Subcutaneous adipose tissue (tissue), 3 donors: ENCODE measurements around a stretch of chr20.

DNA sequence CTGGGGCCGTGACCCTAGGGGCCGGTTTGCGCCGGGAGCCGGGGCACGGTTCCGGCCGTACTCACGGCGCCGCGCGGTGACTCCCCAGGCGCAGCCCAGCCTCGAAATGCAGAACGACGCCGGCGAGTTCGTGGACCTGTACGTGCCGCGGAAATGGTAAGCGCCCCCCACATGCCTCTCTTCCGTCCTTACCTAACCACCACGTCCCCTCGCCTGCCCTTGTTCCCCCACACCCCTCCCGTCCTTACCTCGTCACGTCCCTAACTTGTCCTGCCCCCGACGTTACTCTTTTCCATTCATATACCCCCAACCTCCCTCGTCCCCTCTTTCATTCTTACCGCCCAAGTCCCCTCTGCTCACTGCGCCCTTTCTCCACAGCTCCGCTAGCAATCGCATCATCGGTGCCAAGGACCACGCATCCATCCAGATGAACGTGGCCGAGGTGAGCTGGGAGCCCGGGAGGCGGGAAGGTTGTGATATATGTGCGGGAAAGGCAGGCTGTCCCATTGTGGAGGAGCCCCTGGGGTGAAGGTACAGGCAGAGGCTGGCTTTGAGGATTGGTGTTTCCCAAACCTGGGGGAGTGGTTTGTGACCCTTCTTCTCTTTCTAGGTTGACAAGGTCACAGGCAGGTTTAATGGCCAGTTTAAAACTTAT is 457 bp downstream of the RPS21 start:
- PRO-cap, result no peak
- RAMPAGE, long total RNA, 3 experiments, result no peak in any of the 3 experiments

DNA sequence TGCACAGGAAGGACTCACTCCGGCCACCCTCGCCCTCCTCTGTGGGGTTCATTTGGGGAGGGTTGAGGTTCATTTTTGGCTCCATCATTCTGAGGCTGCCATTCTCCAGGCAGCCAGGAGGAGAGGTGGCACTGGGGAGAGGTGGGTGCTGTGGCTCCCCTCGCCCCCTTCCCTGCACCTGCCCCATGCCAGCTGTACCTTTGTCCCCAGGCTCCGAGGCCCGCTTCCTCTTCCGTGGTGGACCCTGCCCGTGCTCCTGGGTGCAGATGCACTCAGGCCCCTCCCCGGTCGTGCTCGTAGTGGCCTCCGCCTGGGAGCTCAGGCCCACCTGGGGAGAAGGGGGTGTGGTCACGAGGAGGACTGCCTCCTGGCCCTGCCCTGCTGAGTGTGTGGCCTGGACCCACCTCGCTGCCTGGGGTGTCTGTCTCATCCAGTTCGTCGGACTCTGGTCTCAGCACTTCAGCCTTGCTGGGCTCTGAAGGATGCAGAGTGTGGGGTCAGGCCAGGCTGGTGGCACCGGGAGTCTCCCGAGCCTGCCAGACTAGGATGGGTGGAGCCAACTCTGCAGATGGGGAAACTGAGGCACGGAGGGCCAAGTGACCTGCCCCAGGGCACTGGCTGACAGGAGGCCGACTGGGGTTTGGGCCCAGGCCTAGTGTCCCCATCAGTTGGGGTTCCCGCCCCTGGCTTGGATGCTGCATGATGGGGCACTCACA is 5.5 kb upstream of the CABLES2 start:
- PRO-cap, result no peak
- RAMPAGE, long total RNA, 3 experiments, result no peak in any of the 3 experiments

- PRO-cap, result no peak
- RAMPAGE, long total RNA, 3 experiments, result no peak in any of the 3 experiments
These were observed 20.0 kb upstream of the GATA5 start for GRCh38 chr20:62495624-62496379.

GRCh38 chr20:62517015-62517492 is 41.3 kb upstream of the GATA5 start:
- PRO-cap, result no peak
- RAMPAGE, long total RNA, 3 experiments, result no peak in any of the 3 experiments

DNA sequence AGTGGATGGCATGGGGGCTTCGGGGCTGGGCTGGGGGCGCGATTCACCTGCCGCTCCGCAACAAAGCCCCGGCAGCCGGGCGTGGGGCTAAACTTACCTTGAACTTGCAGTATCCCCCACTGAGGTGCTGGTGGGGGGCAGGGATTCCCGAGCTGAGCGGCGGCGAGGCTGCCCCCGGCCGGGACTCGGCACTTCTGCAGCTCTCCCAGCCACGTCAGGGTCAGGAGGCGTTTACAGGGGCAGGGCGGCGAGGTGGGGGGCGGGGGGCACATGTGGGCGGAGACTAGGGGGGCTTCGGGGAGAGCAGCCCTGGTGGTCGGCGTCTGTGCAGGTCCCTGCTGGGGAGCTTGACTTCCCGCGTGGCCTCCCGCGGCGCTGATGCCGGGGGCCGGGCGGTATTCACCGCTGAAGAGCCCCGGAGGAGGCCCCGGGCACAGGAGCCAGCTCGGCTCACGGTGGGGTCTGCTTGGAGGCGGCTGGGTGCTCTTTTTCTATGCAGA is 75.6 kb upstream of the GATA5 start:
- PRO-cap, result no peak
- RAMPAGE, long total RNA, 3 experiments, result no peak in any of the 3 experiments

GRCh38 chr20:62551863-62552544 is 76.2 kb upstream of the GATA5 start:
- PRO-cap, result no peak
- RAMPAGE, long total RNA, 3 experiments, result no peak in any of the 3 experiments

DNA sequence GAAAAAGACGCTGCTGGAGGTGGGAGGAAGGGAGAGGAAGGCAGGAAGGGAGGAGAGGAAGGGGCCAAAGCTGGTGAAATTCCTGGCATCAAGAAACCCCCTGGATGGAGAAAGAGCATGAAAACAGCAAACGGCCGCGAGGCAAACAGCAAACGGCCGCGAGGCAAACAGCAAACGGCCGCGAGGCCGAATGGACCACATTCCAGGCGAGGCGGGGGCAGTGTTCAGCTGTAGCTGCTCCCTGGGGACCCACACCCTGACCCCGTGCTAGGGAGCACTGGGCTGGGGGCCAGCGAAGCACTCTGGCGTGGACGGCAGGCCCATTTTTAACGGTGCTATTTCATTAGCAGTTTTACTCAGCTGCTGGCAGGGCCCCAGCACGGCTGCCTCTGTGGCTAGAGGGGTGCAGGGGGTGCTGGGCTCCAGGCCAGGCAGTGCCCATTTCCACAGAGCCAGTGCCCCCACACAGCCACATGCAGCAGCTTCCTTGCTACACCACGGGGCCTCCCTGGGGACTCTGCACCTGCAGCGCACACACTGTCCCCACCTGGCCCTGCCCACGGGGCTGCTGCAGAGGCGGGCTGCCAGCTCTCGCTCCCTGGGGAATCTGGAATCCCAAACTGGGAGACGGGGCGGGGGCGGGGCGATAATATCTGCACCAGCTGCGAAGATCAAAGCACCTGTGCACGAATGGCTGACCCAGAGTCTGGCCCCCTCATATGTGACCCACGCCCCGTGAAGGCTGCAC is 35.7 kb upstream of the SLCO4A1 start:
- PRO-cap, result no peak
- RAMPAGE, long total RNA, 3 experiments, result no peak in any of the 3 experiments

DNA sequence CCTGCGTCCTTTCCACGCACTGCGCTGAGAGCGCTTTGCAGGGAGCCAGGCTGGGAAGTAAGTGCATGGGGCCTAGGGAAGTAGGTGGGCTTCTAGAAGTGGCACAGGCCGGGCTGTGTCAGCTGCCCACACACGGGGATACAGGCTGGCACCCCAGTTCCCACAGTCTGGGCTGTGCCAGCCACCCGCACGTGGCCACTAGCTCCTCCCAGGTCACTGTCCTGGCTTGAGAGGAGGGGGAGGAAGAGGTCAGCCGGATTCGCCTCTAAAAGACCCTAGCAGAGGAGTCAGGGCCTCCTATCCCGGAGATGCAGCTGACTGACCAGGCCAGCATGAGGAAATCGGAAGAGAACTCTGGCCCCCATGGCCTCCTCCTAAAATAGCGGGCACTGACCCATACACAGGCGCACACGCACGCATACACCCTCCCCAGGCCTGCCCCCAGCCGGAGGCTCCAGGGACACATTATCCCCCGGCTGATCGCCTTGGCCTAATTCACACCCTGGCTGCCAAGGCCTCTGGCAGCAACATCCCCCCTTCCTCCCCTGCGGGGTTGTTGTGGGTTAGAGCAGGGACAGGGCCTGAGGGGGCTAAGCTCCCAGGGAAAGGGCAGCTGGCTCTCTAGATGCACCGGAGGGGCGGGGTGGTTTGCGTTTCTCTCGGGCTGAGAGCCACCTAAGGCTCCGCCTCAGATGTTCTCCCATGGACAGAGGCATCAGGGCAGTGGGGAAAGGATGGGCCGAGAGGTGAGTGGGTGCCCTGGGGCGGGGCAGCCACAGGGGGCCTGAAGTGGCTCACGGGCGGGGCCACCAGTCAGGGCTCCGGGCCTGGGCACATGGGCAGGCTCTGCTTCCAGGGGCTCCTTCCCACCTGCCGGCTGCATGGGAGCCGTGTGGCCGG is 5.6 kb downstream of the SLCO4A1 start:
- PRO-cap, result bidirectional peak, plus-strand start at position 553 of the sequence, minus-strand start at position 320 of the sequence
- RAMPAGE, long total RNA, 3 experiments, result no peak in any of the 3 experiments

- PRO-cap, result no peak
- RAMPAGE, long total RNA, 3 experiments, result no peak in any of the 3 experiments
These were observed 13.0 kb downstream of the SLCO4A1 start for GRCh38 chr20:62655346-62655586.

- PRO-cap, result no peak
- RAMPAGE, long total RNA, 3 experiments, result no peak in any of the 3 experiments
These were observed 23.2 kb upstream of the MRGBP start for GRCh38 chr20:62772976-62773595.

GRCh38 chr20:62814065-62815293 is 2.4 kb upstream of the COL9A3 start:
- PRO-cap, result no peak
- RAMPAGE, long total RNA, 3 experiments, result no peak in any of the 3 experiments

- PRO-cap, result no peak
- RAMPAGE, long total RNA, 3 experiments, result no peak in any of the 3 experiments
These were observed 6.8 kb downstream of the COL9A3 start for GRCh38 chr20:62823548-62824198.

- PRO-cap, result no peak
- RAMPAGE, long total RNA, 3 experiments, result no peak in any of the 3 experiments
These were observed 14.0 kb downstream of the COL9A3 start for GRCh38 chr20:62830781-62831297.

- PRO-cap, result no peak
- RAMPAGE, long total RNA, 3 experiments, result no peak in any of the 3 experiments
These were observed 10.6 kb upstream of the TCFL5 start for GRCh38 chr20:62872234-62872604.

DNA sequence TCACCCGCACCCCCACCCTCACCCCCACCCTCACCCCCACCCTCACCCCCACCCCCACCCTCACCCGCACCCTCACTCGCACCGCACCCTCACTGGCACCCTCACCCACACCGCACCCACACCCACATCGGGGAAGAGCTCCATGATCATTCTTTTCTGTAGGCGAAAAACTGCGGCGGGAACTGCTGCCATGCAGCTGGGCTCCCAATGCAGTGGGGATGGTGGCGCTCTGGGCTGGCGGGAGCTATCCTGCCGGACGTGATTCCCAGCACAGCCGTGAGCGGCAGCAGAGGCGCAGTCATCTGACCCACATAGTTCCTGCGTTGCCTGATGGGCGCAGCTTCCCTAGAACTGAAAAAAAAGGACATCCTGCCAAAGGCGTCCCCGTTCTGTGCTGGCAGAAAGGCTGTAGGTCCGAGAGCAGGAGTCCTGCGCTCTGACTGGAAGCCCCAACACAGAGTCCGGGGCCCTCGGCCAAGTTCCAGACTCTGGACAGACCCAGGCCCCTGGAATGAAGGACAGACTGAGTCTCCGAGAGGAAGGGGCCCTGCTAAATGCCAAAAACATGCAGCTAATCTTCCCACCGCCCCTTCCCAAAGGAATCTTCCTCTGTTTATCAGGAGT is 13.9 kb upstream of the TCFL5 start:
- PRO-cap, result bidirectional peak, plus-strand start at position 402 of the sequence, minus-strand start at position 220 of the sequence
- RAMPAGE, long total RNA, 3 experiments, result no peak in any of the 3 experiments

- PRO-cap, result no peak
- RAMPAGE, long total RNA, 3 experiments, result no peak in any of the 3 experiments
These were observed 19.9 kb upstream of the TCFL5 start for GRCh38 chr20:62881502-62881935.

GRCh38 chr20:62899674-62900115 is 26.6 kb downstream of the DIDO1 start:
- PRO-cap, result no peak
- RAMPAGE, long total RNA, 3 experiments, result no peak in any of the 3 experiments

- PRO-cap, result no peak
- RAMPAGE, long total RNA, 3 experiments, result no peak in any of the 3 experiments
These were observed 24.9 kb downstream of the DIDO1 start for GRCh38 chr20:62901262-62901868.

DNA sequence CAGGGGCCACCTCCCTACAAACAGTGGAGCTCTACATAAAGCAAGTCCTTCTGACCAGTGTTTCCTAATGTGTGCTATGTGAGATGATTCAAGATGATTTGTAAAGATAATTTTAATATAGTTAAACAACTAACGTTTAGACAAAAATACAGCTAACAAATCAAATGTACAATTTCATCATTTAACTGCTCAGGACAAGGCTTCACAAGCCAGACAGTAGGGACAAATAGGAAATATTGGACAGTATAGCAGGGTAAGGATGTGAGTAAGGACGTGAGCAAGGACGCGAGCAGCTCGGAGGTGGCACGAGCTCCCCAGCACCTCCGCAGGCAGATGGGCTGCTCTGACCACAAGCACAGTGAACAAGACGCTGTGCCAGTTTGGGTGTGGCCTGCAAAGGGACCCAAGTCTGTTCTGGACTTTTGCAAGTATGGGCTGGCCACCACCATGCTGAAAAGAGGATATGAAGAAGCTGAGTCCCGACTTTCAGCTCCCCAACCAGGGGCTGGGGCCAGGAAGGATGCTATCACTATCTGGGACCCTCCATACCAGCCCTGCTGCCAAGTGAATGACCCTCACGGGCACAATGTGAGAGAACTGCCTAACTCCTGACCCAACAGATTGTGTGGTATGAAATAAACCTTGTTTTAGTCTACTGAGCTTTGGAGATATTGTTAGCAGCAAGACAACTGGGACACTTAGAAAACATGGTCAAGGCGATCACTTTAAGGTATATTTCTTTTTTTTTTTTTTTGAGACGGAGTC is 14.4 kb downstream of the DIDO1 start:
- PRO-cap, result no peak
- RAMPAGE, long total RNA, 3 experiments, result no peak in any of the 3 experiments

GRCh38 chr20:62930370-62930864 is 4.1 kb upstream of the DIDO1 start:
- PRO-cap, result no peak
- RAMPAGE, long total RNA, 3 experiments, result no peak in any of the 3 experiments